SUDHL5 (cell line): ENCODE measurements around a stretch of chr21.

DNA sequence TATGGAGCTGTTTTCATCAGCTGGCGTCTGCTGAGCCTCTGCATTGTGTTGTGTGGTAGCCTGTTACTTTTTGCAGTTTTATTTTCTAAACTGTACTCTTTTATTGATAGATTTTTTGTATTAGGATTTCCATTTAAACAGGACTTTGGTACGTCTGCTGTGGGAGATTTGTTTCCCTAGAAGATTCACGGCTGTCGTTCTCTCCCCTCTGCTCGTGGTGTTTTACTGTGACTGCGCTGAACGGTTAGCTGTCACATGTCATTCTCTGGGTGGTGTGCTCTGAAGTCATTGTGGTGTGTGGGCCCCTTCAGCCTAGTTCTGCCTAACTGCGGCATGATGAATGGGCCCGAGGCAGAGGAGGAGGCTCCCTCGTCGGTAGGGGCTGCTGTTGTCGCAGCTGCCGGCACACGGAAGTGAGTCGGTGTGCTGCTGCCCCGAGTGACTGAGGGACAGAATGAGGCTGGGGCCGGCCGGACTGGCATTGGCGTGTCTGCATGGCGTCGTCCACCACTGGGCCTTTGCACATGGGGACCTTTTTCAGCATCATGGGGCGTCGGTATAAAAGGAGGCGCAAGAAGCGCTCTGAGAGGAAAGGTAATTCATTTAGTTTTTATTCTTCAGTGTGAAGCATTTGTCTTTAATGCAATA, 77.9 kb downstream of the ADARB1 start:
- PRO-cap, result bidirectional peak, plus-strand start at position 452 of the sequence, minus-strand start at position 224 of the sequence

DNA sequence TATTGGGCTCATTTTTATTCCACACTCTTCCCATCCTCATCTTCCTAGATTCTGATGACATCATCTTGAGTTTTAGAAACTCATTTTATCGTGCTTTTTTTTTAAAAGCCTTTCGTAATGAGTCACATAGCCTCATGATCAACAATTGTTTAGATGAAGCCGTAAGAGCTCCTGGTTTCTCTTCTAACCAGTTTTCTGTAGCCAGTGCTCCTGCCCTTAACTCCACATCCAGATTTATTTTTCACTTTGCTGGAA, 78.6 kb downstream of the POFUT2 start:
- PRO-cap, result no peak

GRCh38 chr21:45227851-45228602, 59.7 kb downstream of the POFUT2 start:
- PRO-cap, result no peak

GRCh38 chr21:45278428-45278952, 9.2 kb downstream of the POFUT2 start:
- PRO-cap, result no peak

- PRO-cap, result no peak
Measured at GRCh38 chr21:45294116-45295203, 6.8 kb upstream of the POFUT2 start.

DNA sequence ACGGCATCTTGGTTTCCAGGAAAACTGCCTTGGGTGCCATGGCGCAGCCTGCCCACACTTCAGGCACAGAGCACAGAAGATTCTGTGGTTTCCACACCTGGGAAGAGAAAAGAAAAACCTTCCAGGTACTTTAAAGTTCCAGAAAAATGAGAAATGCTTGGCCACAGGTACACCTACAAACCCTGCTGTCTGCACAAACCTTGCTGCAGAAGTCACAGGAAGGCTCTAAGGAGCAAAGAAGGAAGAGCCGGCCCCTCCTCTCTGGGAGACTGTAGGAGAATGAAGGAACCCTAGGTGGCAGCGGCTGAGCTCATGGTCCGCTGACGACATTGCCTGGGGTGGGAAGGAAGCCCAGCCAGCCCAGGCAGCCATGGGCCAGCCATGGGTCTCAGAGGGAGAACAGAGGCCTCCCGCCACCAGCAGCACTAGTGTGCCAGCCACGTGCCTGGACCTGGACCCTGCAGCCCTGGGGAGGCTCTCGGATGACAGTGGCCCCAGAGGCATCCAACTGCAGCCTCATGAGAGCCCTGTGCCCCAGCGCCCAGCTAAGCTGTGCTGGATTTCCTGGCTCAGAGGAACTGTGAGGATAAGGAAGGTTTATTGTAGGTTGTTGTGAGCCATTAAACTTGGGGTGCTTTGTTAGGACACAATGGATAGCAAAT, 49.1 kb upstream of the POFUT2 start:
- PRO-cap, result no peak

DNA sequence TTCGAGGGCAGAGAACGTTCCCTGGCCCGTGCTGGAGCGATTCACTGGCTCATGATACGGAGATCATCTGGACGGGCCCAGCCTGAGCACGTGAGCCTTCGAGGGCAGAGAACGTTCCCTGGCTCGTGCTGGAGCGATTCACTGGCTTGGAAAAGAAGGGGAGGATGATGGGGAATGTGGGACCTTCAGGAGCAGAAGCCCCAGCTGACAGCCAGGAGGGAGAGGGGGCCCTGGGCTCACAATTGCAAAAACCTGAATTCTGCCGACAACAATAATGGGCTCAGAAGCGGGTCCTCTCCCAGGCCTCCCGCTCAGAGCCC, 34.3 kb upstream of the COL18A1 start:
- PRO-cap, result no peak

- PRO-cap, result no peak
Measured at GRCh38 chr21:45436924-45438357, 32.5 kb downstream of the COL18A1 start.

DNA sequence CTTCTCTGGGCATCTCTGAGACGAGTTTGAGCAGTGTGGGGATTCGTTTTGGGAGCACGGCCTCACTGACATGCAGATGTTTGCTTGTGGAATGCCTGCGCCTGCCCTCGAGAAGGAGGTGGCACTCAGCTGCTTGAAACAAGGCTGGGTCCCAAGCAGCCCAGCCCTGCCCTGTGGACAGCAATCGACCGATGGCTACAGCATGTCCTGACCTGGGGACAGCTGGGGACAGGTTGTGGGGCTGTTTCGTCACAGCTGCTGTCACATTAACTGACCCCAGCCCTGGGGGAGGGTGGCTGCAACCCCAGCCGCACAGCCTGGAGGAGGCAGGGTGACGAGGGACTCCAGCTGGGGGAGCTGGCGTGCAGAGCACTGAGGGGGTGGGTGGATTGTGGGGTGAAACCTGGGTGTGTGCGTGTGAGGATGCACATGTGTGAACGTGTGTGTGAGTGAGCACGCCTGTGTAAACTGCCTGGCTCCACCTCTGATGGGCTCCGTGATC, 49.2 kb downstream of the COL18A1 start:
- PRO-cap, result no peak

DNA sequence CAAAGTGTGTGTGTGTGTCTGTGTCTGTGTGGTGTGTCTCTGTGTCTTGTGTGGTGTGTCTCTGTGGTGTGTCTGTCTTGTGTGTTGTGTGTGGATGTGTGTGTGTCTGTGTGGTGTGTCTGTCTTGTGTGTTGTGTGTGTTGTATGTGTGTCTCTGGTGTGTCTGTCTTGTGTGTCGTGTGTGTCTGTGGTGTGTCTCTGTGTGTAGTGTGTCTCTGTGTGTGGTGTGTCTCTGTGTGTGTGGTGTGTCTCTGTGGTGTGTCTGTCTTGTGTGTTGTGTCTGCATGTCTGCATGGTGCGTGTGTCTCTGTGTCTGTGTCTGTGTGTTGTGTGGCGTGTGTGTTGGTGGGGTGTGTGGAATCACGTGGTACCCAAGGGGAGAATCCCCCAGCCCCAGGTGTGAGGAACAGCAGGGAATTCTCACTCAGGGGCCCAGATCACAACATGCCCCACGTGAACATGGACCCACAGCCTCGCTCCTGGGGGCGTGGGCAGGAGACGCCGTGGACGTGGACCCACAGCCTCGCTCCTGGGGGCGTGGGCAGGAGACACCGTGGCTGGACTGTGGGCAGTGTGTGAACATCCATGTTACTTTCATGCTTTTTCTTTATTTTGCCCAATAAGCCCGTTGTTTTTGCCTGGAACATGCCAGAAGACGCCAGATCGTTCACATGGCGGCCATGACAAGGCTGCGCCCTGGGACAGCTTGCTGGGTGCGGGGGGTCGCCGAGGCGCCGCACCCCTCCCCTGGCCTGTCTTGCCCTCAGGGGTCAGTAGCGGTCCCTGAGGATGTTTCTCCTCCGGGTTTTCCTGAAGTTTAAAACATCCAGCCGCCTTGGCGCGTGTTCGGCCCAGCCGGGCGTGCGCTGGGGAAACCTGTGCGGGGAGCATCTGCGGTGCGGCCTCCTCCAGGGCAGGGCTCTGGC, 67.7 kb downstream of the SLC19A1 start:
- PRO-cap, result no peak

DNA sequence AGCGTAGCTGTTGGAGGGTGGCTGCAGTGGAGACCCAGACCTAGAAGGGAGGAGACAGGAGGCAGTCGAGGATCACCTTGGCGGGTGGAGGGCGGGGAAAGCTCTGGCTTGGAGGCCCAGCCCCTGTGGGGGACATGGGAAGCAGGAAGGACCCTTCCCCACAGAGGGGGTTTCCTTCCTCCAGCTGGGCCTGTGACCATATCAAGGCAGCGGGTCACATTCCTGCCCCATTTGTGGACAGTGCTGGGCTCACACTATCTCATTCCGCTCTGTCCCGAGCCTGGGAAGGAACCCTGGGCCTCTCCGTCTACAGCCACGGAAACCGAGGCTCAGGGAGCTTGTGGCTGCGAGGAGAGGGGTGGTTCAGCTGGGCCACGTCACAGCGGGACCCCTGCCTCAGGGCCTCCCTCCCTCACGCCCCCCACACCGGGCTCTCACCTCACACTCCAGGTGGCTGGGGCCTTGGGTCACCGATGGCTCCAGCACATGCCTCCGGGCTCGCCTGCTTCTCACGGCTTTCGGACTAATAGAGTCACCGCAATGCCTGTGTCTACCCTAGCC, 56.5 kb downstream of the SLC19A1 start:
- PRO-cap, result no peak

- PRO-cap, result no peak
Measured at GRCh38 chr21:45488533-45488868, 53.7 kb downstream of the SLC19A1 start.

DNA sequence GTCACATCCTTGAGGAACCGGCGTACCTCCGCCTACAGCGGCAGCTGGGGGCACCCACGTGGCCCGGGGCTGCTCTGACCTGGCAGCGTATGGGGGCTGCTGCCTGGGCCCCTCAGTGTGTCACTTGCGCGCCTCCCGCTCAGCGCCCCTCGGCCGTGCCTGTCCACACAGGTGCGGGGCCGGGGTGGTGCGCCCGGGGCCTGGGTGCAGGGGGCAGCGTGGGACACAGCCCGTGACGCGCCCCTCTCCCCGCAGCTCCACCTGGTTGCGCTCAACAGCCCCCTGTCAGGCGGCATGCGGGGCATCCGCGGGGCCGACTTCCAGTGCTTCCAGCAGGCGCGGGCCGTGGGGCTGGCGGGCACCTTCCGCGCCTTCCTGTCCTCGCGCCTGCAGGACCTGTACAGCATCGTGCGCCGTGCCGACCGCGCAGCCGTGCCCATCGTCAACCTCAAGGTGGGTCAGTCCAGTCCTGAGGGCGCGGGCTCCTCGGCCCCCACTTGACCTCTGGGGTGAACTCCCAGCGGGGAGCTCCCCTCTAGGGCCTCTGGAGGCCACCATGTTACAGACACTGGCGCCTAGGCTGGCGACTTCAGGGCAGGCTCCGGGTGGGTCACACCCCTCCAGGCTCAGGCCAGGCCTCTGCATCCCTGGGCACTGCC, 32.3 kb downstream of the SLC19A1 start:
- PRO-cap, result no peak

- PRO-cap, result no peak
Measured at GRCh38 chr21:45535572-45536020, 6.6 kb downstream of the SLC19A1 start.

- PRO-cap, result no peak
Measured at GRCh38 chr21:45875048-45875651, 106.4 kb upstream of the COL6A1 start.

GRCh38 chr21:45950707-45951203, 30.8 kb upstream of the COL6A1 start:
- PRO-cap, result no peak

DNA sequence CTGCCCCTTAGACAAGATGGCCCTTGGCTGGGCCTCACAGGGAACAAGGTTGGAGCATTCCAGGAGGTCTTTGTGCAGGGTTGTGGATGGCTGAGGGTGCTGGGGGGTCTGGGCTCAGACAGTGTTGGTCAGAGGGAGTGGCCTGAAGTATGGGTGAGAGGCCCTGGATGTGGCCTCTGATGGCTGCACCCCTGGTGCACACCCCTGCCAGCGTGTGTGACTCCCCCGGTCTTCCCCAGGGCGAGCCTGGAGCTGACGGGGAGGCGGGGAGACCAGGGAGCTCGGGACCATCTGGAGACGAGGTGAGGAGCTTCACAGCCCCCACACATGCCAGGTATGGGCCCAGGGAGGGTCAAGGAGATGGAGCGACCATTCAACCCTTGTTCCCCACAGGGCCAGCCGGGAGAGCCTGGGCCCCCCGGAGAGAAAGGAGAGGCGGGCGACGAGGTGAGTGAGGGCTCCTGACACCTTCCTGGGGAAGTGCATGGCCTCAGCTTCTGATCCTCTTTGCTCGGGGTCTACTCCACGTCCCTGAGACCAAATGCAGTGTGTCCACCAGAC, 10.3 kb downstream of the COL6A1 start:
- PRO-cap, result no peak

DNA sequence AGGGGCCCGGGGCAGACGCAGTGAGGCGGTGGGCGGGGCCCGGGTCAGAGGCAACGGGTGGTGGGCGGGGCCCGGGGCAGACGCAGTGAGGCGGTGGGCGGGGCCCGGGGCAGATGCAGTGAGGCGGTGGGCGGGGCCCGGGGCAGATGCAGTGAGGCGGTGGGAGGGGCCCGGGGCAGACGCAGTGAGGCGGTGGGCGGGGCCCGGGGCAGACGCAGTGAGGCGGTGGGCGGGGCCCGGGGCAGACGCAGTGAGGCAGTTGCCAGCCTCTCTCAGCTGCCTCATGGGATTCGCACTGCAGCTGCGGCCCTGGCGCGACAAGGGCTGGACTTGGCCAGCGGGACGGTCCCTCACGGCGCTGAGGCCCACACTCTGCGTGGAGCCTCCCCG, 24.6 kb downstream of the COL6A1 start:
- PRO-cap, result no peak

DNA sequence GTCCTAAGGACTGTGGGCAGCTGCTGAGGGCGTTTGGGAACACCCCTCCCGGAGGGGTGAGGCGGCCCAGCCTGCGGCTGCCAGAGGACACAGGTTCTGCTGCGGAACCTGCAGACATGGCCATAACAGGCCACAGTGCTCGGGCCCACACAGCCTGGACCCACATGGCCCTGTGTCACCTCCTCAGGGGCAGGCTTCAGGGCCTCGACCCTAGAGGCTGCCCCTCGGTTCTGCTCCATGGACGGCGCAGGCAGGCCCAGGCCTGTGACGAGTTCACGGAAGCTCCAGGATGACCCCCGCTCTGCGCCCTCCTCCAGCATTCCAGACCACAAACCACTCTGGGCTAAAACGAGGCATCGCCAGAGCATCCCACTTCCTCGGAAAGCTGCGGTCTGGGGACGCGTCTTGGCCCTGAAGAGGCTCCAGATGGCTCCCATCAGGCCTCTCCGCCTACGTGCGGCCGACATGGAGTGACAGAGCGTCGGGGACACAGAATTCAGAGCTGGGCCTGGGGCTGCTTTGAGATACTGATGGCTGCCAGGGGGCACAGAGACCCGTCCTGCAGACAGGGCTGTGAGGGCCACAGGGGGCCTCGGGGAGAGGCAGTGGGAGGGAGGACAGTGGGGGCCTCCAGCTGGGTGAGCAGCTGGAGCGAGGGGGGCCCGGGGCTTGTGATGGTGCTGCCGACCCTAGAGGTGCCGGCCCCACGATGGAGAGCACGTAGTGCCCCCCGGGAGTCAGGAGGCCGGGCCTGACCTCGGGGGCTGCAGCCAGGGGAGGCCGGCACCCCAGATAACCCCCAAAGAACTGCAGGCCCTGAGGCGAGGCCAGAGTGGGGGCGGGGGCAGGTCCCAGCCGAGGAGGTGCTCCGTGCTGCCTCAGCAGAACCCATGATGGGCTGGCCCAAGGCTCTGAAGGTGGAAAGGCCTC, 54.8 kb downstream of the COL6A1 start:
- PRO-cap, result no peak

GRCh38 chr21:46054393-46055059, 43.4 kb upstream of the COL6A2 start:
- PRO-cap, result no peak